AG09309 (cell line): ENCODE data around the genes FGL2 and PTPN12.

GRCh38 chr7:76329214-76329663 is 26.8 kb downstream of the HSPB1 start:
- RRBS, result no CpG with 5 or more reads among the region's 17 CpGs

DNA sequence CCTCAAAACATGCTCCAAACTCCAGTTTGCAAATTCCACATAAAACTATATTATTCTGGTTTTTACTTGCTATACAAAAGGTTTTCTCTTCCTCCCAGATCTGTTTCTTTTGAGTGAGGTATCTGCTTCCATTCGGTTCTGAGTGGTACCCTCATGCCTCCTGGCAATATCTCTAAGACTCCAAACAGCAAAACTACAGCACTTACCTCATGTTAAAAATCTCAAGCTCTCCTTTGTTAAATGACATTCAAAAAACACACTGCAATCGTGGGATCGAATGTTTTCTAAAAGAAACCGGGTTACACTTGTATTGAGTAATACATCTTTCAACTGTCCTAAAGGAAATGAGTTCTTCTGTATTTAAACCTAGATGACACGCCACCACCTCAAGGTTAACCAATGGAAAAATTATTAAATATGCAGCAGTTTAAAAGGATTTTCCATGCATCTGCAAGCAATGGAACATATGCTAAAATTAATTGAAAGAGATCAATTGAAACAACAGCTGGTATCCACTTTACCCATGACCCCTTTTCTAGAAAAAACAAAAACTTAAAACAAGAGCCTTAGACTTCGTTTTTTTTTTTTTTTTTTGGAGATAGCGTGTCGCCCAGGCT is 11.0 kb downstream of the YWHAG start:
- RRBS, result no CpG with 5 or more reads among the region's 8 CpGs

DNA sequence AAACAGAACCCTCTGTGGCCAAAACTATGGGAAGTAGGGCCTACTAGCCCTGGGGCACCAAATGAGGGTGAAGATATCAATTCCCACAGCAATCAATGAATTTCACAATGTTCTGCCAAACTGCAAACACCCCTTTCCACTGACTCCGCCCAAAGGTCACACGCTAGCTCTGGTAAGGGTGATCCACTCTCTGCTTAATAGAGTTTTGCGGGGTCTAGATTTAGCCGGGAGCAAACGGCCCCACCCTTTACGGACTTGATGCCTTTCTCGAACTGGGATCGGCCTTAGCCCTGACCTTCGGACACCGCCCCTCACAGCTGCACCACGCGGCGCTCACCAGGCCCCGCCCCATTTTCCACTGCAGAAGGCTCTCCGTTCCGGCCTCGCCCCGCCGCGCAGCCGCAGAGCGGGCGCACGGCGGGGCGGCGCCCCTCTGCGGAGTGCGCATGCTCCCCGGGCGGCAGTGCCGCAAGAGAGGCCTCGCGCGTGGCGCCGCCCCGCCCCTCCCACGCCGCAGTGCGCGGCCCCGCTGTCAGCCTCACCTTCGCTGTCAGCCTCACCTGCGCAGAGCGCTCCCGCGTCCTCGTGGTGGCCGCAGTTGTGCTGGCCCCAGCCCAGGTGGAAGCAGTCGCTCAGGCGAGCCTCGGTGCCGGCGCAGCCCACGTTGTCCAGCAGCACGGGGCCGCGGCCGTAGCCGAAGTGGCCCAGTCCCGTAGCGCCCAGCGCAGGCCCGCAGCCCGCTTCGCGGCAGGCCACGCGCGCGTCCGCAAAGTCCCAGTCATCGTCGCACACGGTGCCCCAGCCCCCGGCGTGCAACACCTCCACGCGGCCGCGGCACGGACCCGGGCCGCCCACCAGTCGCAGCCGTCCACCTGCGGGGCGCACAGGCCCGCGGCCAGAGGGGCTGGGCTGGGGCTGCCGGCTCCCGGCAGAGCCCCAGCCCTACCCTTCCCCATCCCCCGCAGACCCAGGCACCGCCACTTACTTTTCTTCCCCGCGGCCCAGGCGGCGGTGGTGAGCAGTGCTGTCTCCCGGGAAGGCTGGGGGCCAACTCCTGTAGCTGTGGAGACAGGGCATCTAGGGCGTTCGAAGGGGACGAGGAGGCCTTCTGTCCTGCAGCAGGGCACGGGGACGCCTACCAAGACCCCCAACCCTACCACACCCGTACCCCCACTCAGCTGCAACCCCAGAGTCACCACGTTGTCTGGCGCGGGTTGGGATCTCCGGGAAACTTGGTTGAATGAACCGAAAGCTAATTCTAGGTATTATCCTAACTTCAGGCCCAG is 16.2 kb downstream of the SSC4D start:
- RRBS, result 3% methylated on average over 31 of the region's 111 CpGs

GRCh38 chr7:76439605-76439971 is 14.8 kb downstream of the ZP3 start:
- RRBS, result no CpG with 5 or more reads among the region's 1 CpG

DNA sequence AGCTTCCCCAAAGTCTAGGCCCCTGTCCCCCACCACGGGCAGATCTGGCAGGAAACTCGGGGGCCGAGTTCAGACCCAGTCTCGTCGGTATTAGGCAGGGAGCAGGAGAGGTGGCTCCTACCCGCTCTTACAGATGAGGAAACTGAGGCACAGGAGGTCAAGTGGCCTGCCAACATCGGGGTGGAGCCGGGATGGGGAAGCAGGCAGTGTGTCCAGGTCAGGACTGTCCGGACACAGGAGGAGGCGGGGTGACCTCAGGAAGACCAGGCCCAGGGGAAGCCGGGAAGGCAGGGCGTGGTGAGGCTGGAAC is 1.7 kb downstream of the UPK3B start:
- RRBS, result 84% methylated on average over 2 of the region's 12 CpGs

DNA sequence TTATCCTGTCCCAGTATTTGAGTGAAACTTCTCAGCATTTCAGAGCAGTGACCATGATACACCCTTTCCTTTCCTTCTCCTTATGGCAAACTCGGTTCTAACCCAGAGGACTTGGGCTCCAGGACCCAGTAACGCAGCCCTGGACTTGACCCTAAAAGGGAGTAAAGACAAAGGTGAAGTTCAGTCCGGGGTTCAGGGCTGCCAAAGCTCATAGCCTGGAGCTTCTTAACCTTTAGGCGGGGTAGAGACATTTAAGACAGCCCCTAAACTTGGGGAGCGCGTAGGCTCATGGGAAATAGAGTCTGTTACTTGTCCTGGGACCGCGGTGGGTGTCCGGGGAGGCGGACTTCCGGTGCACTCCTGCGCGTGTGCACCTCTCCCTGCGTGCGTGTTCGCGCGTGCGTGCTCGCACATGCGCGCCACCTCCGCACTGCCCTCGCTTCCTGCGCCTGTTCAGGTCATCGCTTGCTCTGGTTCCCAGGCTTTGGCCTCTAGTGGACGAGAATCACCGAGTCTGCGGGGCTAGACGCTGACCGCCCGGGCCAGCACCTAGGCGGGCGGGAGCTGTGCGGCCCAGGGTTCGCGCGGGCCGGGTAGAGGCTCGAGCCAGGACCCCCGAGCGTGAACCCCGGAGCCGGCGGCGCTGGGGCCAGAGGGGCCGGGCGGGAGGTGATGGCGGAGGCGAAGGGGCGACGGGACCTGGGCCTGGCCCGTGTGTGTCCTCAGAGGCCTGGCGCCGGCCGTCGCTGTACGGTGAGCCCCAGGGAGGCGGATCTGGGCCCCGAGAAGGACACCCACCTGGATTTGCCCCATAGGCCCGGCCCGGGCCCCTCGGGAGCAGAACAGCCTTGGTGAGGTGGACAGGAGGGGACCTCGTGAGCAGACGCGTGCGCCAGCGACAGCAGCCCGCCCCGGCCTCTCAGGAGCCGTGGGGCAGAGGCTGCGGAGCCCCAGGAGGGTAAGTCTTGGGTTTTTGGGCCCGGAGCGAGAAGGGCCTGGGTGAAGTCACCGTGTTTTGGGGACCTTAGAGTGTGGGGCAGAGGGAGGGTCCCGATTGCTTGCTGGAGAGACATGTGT is 6.1 kb upstream of the SPDYE16 start:
- RRBS, result no CpG with 5 or more reads among the region's 76 CpGs

- RRBS, result no CpG with 5 or more reads among the region's 5 CpGs
Measured at GRCh38 chr7:76583825-76584490, 40.9 kb upstream of the SPDYE16 start.

GRCh38 chr7:76597229-76598248 is 29.5 kb downstream of the POMZP3 start:
- RRBS, result no CpG with 5 or more reads among the region's 3 CpGs

DNA sequence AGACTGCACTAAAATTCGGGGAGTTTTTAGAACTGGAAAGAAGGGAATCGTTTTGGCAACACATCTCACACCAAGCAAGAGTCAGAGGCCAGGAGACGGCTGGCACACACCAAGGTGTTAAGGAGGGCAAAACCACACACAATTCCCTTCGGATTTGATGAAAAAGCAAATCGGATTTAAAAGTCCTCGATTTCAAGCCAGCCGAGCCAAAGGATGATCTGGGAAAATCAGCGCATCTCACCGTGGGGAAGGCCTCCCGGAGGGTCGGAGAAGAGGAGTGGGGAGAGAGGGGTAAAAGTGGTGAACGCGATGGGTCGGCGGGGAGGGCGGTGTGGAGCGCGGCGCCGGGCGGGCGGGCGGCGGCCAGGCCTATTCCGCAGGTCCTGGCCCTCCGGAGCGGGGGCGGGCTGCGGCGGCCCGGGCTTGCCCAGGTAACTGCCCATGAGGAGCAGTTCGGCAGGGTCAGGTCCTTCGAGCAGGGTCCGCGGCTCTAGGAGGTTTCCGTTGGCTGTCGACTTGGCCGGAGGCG is 548 bp downstream of the POMZP3 start:
- RRBS, result 2% methylated on average over 6 of the region's 39 CpGs

DNA sequence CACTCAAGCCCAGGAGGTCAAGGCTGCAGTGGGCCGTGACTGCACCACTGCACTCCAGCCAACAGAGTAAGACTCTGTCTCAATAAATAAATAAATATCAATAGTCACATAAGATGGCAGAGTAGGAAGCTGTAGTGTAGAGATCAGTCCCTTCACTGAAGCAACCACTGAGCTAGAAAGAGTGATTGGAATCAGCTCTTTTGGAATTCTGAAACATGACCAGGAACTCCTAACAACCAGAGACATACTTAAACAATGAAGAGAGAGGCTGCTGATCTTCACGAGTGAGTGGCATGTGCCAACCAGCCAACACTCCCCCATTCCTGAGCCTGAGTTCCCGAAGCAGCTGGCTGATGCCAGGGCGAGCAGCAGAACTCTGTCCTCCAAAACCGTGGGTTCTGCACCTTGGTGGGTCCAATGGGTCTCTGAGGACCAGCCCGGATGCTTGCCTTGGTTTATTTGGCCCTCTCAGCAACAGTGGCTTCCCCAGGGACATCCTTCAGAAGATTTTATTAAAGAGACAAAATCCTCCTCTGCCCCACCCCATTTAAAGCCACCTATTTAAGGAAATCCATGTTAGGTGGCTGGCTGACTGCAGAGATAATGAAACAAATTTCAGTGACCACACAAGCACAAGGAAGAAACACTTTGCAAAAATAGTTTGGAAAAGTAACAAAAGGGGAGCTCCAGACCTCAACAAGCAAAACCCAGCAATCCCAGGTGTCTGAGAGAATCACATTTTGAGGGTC is 18.1 kb upstream of the POMZP3 start:
- RRBS, result no CpG with 5 or more reads among the region's 6 CpGs

- RRBS, result no CpG with 5 or more reads among the region's 18 CpGs
Measured at GRCh38 chr7:77198960-77200212, at the start of gene FGL2. Gene FGL2, minus strand, starts transcription at chr7:77199819.

- RRBS, result 4% methylated on average over 20 of the region's 91 CpGs
Measured at GRCh38 chr7:77536979-77537794, at the start of gene PTPN12. Gene PTPN12, plus strand, starts transcription at chr7:77537295.

GRCh38 chr7:77541744-77542618 is 4.9 kb downstream of the PTPN12 start:
- RRBS, result no CpG with 5 or more reads among the region's 2 CpGs

DNA sequence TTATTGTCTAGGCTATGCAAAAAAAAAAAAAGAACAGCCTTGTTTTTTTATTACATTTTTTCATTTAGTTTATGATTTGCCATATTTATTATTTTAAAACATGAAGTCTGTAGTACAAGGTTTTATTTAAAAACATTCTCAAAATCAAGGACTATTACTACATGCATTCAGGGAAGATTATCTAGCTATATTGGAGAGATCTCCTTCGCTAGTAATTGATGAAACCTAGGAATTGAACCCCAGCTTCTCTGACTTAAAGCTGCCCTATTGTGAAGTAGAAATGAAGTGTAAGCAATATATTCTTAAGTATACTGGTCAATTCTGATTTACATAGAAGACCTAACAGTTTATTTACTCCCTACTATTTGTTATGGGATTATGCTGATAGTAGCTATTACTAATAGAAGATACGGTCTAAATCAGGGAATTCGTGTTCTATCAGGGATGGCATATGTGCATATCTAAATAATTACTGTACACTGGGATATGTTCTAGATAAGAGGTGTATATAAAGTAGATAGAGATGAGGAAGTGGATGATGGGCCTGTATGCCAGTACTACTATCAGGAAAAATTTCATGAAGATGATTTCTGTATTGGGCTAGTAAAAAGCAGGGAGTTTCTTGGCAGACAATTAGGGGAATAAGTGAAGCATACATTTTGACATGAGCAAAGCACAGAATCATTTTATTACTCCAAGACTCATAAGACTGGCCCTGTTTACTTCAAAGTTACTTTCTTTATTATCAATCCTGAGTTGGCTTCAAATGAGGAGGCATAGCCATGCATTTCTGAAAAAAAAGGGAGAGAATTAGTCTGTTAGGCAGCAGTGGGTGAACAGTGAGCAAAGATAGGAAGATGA is 26.1 kb downstream of the PTPN12 start:
- RRBS, result no CpG with 5 or more reads among the region's 3 CpGs

GRCh38 chr7:77642148-77642368 is 54.2 kb upstream of the RSBN1L start:
- RRBS, result no CpG with 5 or more reads among the region's 1 CpG

GRCh38 chr7:77683993-77684504 is 12.2 kb upstream of the RSBN1L start:
- RRBS, result no CpG with 5 or more reads among the region's 10 CpGs

- RRBS, result no CpG with 5 or more reads among the region's 18 CpGs
Measured at GRCh38 chr7:77697401-77697869, 1.2 kb downstream of the RSBN1L start.

- RRBS, result no CpG with 5 or more reads among the region's 9 CpGs
Measured at GRCh38 chr7:77745804-77746453, 49.7 kb downstream of the RSBN1L start.

GRCh38 chr7:77834425-77834901 is 36.2 kb upstream of the TMEM60 start:
- RRBS, result no CpG with 5 or more reads among the region's 2 CpGs

DNA sequence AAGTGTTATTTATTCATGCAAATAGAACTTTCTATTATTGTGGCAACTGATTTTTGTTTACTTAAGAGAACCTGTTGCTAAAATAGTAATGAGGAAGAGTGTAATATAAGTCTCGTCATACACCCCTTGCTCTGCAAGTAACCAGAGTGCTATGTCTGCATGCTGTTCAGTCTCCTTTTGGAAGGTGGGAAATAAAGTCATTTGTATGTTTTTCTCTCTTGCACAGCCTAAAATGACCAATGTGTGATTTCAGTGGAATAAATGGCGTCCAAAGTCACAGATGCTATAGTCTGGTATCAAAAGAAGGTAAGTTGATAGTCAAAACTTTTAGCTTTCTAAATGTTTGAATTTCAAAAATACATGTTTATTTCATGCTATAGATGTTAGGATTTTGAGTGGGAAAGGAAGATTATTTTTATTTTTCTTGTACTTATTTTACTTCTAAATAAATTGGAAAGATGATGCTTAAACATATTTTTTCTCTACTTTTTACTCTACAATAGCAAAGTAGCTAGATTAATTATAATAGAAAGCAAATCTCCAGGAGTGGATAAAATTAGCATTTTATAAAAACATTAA is 41.9 kb upstream of the TMEM60 start:
- RRBS, result no CpG with 5 or more reads among the region's 2 CpGs